Tibial nerve (tissue), 3 donors: ENCODE measurements around the gene LZIC.

DNA sequence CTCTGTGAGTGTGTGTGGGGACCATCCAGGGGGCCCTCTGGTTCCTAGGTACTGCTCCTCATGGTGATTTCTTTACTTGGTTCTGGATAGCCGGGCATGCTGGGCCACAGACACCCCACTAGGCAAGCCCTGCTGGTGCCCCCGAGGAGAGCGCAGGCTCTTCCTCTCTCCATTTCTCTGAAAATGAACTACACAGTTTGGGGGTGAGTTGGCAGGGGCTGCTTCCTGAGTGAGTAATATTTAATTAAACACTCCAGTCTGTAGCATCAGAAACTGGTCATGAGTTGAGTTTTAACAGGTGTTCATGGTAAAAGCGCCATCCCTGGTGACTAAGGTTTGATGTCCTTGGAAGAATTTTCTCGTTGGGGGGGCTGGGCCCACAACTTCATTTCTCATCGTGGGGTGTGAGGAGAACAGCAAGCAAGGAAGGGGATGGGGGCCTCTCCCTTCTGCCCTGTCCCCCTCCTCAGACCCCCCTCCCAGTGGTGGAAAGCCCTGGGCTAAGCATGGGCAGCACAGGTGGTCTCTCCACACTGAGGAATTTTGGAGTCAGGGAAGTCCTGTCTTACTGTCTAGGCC, 1.8 kb downstream of the SPSB1 start:
- PRO-cap, result unidirectional peak, minus-strand start at position 179 of the sequence
- RAMPAGE, long total RNA, 3 experiments, result no peak in any of the 3 experiments

- PRO-cap, result no peak
- RAMPAGE, long total RNA, 3 experiments, result no peak in any of the 3 experiments
Observed at GRCh38 chr1:9302183-9302622, 9.5 kb downstream of the SPSB1 start.

DNA sequence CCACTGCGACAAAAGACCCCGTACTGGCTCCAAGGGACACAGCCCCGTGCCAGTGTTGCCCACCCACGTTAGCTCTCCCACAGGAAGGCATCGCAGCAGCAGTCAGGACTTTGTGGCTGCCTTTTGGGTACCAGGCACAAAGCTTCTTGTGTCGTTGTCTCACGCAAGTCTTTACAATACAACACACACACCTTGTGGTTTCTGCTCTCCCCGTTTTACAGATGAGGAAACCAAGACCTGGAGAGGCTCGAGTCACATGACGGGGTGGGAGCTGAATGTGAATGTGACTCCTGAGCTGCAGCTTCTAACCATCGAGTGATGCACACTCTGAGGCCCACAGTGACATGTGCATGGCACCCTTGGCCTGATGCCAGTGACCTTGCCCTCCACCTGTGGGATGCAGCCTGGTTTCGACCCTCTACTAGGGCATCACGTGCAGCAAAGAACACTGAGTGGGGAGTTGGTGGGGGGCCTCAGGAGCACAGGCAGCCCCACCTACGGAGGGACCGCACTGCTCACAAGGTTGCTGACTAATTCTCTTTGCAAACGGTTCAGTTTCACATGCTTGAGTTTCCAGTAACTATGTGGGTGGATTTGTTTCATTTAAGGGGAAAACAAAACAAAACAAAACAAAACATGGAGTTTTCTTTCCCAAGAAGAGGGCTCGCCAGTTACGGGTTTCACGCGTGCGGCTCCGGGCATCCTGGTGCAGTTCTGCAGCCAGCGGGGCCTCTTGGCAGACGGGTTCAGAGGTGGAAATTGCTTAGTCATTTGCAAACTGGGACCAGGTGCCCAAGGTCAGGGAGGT, 22.8 kb downstream of the SPSB1 start:
- PRO-cap, result no peak
- RAMPAGE, long total RNA, 3 experiments, result no peak in any of the 3 experiments

DNA sequence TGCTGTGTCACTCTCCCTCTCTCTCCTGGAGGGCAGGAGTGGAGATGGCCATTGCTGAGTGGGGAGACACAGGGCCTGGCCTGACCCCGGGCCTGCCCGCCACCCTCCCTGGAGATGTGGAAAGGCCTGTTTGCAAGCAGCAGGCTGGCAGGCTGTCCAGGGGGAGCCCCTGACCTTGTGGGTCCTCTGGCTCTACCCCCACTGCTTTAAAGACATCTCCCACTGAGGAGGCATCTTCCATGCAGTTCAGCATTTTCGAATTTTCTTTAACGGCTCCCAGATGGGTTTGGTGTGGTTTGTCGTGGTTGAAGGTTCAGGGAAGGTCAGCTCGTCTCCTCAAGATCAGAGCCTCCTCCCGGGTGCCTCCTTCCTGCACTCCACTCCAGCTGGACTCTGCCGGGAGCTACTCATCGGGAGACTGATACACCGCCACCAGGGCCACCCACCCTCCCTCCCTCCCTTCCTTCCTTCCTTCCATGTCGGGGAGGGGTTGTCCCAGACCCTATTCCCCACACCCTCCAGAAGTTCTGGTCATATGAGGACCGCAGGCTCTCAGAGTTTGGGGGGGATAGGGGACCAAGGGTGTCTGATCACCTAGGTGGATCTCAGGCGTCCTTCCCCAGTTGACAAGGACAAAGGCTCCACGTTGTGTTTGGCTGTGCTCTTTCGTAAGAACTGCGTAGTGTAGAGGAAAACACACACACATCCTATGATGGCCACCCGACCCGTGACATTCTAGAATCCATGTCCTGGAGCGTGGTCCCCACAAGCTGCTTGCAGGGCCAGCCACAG, 69.2 kb downstream of the SPSB1 start:
- PRO-cap, result no peak
- RAMPAGE, long total RNA, 3 experiments, result no peak in any of the 3 experiments

GRCh38 chr1:9440658-9440966, 98.7 kb upstream of the SLC25A33 start:
- PRO-cap, result no peak
- RAMPAGE, long total RNA, 3 experiments, result no peak in any of the 3 experiments

GRCh38 chr1:9447086-9447669, 92.1 kb upstream of the SLC25A33 start:
- PRO-cap, result no peak
- RAMPAGE, long total RNA, 3 experiments, result no peak in any of the 3 experiments

DNA sequence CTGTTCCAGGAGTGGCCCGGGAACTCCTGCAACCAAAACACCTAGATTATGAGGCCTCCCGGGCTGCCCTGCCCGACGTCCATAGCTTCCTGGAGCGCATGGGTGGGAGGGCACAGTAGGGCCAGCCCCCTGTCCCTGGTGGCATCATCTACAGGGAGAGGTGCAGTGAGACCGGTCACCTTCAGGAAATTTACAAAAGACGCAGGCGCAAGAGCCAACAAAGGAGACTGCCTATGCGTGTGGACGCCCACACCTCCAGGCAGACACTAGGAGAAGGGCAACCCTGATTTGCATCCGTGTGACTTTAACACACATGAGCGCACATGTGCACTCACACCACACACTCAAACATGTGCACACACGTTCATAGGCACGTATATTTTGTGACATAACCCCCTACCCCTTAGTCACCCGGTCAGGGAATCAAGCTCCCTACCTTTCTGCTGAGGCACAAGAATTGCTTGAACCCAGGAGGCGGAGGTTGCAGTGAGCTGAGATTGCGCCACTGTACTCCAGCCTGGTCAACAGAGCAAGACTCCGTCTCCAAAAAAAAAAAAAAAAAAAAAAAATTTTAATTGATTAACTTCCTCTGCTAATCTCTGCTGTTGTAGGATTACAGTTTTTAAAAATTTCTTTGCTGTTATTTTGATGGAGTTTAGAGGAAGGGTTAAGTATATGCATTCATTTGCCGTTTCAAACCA, 84.7 kb upstream of the SLC25A33 start:
- PRO-cap, result no peak
- RAMPAGE, long total RNA, 3 experiments, result no peak in any of the 3 experiments

DNA sequence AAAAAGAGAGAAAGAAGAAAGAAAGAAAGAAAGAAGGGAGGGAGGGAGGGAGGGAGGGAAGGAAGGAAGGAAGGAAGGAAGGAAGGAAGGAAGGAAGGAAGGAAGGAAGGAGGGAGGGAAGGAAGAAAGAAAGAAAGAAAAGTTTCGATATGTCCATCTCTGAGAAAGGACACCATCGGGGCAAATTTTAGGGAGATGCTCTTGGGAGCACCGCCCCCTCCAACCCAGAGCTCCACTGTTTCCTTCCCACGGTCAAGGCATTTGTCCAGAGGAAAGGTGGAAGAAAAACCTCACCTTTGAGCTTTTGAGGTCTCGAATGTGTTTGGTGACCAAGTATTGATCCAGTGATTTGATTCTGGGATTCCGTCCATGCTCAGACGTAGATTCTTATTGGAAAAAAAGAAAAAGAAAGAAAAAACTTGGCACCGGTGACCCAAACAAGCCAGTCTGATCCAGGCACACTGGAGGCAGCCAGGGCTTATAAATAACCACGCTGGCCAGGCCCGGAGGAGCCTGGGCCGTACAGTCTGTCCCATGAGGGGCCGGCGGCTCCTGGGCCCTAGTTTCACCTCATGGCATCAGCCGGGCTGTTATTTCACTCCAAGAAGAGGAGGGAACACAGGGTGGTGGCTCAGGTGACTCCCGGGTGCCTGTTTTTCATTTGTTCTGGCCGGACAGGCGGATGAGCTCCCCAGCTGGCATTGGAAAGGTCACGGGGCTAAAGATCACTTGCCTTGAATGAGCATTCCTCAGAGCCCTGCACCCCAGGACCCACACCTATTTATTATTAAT, 36.1 kb upstream of the SLC25A33 start:
- PRO-cap, result no peak
- RAMPAGE, long total RNA, 3 experiments, result no peak in any of the 3 experiments

GRCh38 chr1:9715438-9716686, 64.3 kb downstream of the PIK3CD start:
- PRO-cap, result no peak
- RAMPAGE, long total RNA, 3 experiments, result no peak in any of the 3 experiments

GRCh38 chr1:9796688-9797088, 27.1 kb downstream of the CLSTN1 start:
- PRO-cap, result no peak
- RAMPAGE, long total RNA, 3 experiments, result no peak in any of the 3 experiments

DNA sequence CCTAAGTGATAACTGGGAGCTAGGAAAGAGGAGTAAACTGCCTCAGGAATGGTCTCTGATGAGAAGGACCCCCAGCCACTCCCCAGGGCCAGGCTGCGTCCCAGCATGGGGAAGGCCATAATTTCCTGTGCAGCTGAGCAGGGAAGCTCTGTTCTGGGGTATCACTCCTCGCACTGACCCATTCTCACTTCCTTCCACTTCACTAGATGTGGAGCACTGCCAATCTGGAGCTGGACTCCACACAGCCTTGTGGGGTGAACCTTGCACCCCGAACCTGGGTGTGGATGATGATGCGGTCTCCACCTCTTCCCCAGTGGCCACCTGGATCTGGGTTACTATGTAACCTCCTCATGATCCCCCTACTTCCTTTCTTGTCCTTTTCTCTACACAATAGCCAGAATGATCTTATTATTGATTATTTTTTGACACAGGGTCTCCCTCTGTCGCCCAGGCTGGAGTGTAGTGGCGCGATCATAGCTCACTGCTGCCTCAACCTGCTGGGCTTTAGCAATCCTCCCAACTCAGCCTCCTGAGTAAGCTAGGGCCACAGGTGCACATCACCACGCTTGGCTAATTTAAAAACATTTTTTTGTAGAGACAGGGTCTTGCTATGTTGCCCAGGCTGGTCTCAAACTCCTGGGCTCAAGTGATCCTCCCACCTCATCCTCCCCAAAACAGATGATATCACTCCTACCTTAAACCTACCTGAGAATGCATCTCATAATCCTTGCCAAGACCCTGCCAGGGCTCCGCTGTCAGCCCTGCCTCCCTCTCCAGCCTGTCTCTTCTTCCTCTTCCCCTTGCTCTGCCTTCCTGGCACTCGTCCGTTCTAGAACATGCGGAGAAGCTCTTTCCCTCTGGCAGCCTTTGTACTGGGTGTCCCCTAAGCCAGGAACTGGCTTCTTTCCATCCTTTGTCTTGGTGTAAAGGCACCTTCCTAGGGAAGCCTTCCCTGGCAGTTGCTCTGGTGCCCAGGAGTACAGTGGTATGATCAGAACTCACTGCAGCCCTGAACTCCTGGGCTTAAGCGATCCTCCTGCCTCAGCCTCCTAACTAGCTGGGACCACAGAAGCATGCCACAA, 36.4 kb downstream of the CTNNBIP1 start:
- PRO-cap, result no peak
- RAMPAGE, long total RNA, 3 experiments, result no peak in any of the 3 experiments

DNA sequence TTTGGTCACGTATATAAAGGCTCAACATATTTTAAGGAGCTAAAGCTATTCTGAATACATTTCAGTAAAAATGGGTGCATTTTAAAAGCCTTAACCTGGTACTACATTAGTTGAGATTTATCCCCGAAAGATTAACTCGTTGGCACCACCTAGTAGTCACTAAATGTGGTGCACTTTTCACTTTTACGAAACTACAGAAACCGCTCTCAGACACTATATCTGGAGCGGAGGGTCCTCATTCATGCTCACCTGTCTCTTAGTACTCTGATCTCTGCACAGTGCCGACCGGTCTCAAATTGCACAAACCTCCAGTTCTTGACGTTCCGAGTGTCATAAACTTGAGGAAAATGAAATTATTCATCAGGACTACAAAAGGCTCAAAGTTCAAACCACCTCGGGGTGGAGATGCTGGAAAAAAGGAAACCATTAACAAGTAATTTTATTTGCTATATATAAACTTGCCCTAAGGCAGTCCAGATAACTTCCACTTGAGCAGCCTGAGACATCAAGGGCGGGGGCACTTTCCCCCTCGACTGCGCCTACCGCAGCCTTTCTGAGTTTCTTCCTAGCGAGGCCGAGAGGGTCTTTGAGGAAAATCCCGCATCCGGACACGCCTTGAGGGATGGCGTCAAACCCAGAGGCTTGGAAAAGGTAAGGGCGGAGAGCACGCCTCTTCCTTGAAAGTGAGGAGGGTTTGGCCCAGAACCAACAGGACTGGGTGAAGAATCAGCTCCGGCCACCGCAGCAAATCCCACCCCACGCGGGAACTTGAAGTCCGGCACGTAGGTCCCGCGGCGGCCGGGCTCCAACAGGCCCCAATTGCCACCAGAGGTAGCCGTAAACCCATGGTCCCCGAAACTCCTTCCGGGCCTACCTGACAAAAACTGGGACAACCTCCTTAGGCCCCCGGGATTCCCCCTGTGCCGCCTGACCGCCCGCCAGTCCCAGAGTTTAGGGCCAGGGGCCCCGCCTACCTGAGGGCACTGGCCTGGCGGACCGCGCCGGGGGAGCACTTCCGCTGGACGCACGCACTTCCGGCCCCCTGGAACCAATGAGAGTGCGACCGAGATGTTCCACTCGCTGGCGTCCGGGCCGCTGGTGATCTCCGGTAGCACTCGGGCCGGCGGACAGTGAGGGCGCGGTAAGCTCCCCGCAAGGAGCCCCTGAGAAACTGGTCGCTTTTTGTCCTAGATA, at the start of gene LZIC:
TSS of gene LZIC (minus strand) at position 1,017 of the 1,194 bp plus-strand sequence.
- PRO-cap, result bidirectional peak, plus-strand start at position 1,114 of the sequence, minus-strand start at position 953 of the sequence
- RAMPAGE, long total RNA, 3 experiments, result start-site peak on the plus strand in 2 of 3 experiments, centred at positions 1,072 to 1,082 of the sequence, 69 to 99 reads per replicate; start-site peak on the minus strand in 3 of 3 experiments, centred at positions 668 to 985 of the sequence, 10 to 556 reads per replicate

GRCh38 chr1:9992797-9993397, 4.1 kb upstream of the RBP7 start:
- PRO-cap, result unidirectional peak, plus-strand start at chr1:9993110
- RAMPAGE, long total RNA, 3 experiments, result no peak in any of the 3 experiments

- PRO-cap, result no peak
- RAMPAGE, long total RNA, 3 experiments, result no peak in any of the 3 experiments
Observed at GRCh38 chr1:10296271-10296810, 86.0 kb downstream of the KIF1B start.

- PRO-cap, result no peak
- RAMPAGE, long total RNA, 3 experiments, result no peak in any of the 3 experiments
Observed at GRCh38 chr1:10473055-10473763, 880 bp upstream of the DFFA start.

DNA sequence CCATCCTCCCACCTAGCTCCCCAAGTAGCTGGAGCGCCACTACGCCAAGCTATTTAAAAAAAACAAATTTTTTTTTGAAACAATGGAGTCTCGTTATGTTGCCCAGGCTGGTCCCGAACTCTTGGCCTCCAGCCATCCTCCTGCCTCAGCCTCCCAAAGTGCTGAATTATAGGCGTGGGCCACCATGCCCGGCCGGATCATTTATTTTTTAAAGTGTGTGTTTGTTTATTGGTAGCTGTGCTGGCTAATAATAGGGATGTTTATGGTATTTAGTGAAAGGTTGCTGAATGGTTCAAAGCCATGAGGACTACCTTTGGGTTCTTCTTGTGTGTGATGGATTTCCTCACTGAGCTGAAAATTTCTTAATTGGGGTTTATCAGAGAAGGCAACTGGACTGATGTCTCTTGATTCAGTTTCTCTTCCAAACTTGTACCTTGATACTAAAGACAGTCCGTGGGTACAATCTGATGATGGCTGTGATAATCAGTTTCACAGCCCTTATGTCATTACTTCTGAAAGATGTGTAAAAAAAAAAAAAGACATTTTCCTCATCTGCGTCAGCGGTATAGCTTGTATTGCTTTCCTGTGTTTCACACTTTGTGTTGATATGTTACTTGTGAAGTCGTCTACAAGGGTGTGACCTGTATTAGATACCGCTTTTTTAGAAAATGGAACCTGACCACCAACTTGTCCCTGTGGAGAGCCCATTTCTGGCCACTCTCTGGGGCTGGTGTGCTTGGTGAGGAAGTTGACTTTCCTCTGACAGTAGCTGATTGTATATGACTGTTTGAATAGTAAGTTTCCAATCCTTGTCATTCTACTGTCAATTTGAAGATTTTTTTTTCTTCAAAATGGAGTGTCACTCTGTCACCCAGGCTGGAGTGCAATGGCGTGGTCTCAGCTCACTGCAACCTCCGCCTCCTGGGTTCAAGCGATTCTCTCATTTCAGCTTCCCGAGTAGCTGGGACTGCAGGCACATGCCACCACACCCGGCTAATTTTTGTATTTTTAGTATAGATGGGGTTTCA, 50.4 kb downstream of the PEX14 start:
- PRO-cap, result no peak
- RAMPAGE, long total RNA, 3 experiments, result no peak in any of the 3 experiments

- PRO-cap, result no peak
- RAMPAGE, long total RNA, 3 experiments, result start-site peak on the plus strand in 1 of 3 experiments, at chr1:10615564-10615611 at its widest, 6 reads per replicate
Observed at GRCh38 chr1:10614849-10615810, 140.4 kb downstream of the PEX14 start.

DNA sequence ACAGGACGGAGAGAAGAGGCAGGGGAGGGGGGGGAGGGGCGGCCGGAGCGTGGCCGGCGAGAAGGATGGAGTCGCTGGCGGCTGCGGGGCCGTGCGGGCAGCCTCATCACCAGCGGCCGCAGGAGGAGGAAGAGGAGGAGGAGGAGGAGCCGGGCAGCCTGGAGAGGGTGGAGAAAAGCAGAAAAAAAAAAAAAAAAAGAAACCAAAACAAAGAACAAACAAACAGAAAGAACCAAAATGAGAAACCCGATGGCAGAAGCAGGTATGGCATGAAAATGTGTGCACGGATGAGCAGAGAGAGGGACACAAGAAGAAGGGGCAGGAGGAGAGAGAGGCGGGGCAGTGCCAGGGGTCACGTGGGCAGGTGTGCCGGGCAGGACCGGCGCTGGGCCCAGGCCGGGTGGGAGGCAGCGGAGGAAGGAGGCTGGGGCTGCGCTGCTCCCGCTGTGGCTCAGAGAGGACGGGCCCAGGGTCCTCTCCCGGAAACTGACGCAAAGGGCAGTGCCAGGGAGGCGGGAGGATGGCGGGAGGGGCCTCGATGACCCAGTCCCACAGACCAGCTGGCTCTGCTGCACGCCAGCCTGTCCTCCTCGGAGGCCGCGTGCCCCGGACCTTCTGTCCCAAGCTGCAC, 154.2 kb downstream of the CASZ1 start:
- PRO-cap, result no peak
- RAMPAGE, long total RNA, 3 experiments, result no peak in any of the 3 experiments

GRCh38 chr1:10678226-10678709, 118.2 kb downstream of the CASZ1 start:
- PRO-cap, result no peak
- RAMPAGE, long total RNA, 3 experiments, result no peak in any of the 3 experiments

GRCh38 chr1:10686442-10686852, 110.0 kb downstream of the CASZ1 start:
- PRO-cap, result no peak
- RAMPAGE, long total RNA, 3 experiments, result no peak in any of the 3 experiments